GM12878 (cell line): ENCODE results near the gene EIF2AK2.

DNA sequence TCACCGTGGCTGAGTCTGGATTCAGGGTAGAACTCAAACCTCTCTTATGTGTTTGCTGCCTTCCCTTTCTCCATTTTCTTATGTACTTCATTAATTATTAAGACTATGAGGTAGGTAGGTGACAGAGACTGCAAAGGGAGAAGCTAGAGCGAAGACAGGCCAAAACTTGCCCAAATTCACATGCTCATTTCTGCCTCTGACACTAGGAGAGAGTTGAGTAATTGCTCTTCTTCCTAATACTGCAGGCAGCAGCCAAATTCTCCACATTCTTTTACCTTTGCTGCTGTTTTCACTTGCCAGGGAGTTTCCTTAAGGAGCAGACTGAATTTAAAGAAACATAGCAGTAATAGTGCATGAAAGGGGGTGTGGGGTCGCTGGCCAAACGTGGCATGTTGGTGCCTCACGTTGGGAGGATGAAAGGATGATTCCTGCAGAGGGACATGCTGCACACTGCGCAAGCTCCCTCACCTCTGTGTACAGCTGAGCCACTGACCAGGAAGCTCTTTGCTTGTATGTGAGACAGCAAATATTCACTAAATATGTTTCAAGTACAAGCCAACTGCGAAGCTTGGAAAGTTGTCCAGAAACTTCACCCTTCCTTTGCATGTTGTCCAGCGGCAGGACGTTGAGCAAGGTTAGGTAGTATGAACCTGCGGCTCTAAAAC is 12.4 kb downstream of the CRIM1 start:
- RAMPAGE, long total RNA = no peak
- RRBS, 2 experiments = no CpG with 5 or more reads among the region's 10 CpGs
CAGE:
- cytosol, long polyA minus RNA = no peak
- cytosol, long polyA plus RNA = no peak
- long polyA plus RNA = no peak
- nucleolus, long total RNA = no peak
- nucleus, long polyA plus RNA = no peak
- nucleus, long total RNA = no peak

DNA sequence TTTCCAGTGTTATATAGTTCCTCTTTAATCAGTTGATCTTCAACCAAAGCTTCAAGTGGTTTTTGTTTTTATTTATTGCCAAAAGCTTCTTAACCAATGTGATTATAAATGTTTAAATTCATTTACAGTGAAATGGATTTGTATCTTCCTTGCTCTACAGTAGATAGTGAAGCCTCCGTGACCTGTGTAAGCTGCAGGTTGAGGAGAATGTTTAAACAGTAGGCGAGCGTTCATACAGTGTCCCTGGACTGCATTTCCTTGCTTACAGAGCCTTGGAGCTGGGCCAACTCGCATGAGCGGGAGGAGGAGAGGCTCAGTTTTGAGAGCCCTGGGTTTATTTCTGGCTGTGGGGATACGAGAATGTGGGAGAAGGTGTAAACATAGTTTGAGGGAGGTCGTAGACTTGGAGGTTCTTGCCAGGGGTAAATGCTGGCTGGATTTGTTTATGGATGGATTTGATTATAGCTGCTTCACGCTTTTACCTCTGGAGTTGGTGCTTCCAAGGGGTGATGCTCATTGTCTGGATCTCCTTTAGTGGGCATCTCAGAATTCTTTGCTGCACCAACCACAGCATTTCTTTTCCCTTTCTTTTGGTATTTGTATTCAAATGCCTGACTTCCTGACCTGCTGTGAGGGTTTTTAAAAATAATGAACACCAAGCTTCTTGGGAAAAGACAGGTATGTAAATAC is 20.7 kb downstream of the CRIM1 start:
- RAMPAGE, long total RNA = no peak
- RRBS, 2 experiments = no CpG with 5 or more reads among the region's 8 CpGs
CAGE:
- cytosol, long polyA minus RNA = no peak
- cytosol, long polyA plus RNA = no peak
- long polyA plus RNA = no peak
- nucleolus, long total RNA = no peak
- nucleus, long polyA plus RNA = no peak
- nucleus, long total RNA = no peak

- RAMPAGE, long total RNA = no peak
- RRBS, 2 experiments = no CpG with 5 or more reads among the region's 8 CpGs
CAGE:
- cytosol, long polyA minus RNA = no peak
- cytosol, long polyA plus RNA = no peak
- long polyA plus RNA = no peak
- nucleolus, long total RNA = no peak
- nucleus, long polyA plus RNA = no peak
- nucleus, long total RNA = no peak
These were observed 107.9 kb downstream of the CRIM1 start for GRCh38 chr2:36463508-36463896.

GRCh38 chr2:36548063-36548893 is 49.7 kb downstream of the FEZ2 start:
- RAMPAGE, long total RNA = no peak
- RRBS, 2 experiments = no CpG with 5 or more reads among the region's 4 CpGs
CAGE:
- cytosol, long polyA minus RNA = no peak
- cytosol, long polyA plus RNA = no peak
- long polyA plus RNA = no peak
- nucleolus, long total RNA = no peak
- nucleus, long polyA plus RNA = no peak
- nucleus, long total RNA = no peak

DNA sequence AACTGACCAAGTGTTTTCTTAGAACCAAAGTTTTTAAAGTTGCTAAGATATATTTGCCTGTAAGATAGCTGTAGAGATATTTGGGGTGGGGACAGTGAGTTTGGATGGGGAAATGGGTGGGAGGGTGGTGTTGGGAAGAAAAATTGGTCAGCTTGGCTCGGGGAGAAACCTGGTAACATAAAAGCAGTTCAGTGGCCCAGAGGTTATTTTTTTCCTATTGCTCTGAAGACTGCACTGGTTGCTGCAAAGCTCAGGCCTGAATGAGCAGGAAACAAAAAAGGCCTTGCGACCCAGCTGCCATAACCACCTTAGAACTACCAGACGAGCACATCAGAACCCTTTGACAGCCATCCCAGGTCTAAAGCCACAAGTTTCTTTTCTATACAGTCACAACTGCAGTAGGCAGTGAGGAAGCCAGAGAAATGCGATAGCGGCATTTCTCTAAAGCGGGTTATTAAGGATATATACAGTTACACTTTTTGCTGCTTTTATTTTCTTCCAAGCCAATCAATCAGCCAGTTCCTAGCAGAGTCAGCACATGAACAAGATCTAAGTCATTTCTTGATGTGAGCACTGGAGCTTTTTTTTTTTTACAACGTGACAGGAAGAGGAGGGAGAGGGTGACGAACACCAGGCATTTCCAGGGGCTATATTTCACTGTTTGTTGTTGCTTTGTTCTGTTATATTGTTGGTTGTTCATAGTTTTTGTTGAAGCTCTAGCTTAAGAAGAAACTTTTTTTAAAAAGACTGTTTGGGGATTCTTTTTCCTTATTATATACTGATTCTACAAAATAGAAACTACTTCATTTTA is 48.9 kb downstream of the FEZ2 start:
- RAMPAGE, long total RNA = no peak
- RRBS, 2 experiments = no CpG with 5 or more reads among the region's 8 CpGs
CAGE:
- cytosol, long polyA minus RNA = no peak
- cytosol, long polyA plus RNA = no peak
- long polyA plus RNA = no peak
- nucleolus, long total RNA = no peak
- nucleus, long polyA plus RNA = no peak
- nucleus, long total RNA = no peak

DNA sequence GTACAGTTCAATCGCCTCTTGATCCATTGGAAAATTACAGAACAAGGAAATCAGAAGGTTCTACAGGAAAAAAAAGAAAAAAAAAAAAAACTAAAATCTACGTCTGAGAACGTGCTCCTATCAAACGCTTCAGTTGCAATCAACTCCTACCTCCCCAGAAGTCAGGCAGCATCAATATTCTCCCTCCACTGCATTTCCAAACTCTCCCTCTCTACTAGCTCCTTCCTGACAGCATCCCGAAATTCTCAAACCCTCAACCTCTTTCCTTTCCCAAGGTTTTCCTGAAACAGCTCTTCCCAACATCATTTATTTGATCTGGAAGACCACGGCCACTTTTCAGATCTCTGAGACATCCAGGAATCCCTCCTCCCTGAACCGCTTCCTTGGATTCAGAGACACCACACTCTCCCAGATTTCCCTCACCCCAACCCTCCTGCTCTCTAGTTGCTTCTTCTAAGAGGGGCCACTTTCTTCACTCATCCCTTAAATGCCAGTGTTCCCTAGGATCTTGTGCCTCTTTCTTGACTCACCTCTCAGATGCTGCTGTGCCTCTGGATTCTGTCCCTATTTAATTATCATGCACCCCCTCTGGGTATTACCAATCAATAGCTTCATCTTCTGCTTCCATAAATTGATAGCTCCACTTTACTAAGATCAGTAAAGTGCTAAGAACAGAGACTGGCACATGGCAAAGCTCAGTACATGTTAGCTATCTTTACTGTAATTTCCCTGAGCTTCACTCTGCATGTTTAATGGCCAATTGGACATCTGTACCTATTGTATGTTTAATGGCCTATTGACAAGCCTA is 34.3 kb downstream of the FEZ2 start:
- RAMPAGE, long total RNA = no peak
- RRBS, 2 experiments = no CpG with 5 or more reads among the region's 7 CpGs
CAGE:
- cytosol, long polyA minus RNA = no peak
- cytosol, long polyA plus RNA = no peak
- long polyA plus RNA = no peak
- nucleolus, long total RNA = no peak
- nucleus, long polyA plus RNA = no peak
- nucleus, long total RNA = no peak

DNA sequence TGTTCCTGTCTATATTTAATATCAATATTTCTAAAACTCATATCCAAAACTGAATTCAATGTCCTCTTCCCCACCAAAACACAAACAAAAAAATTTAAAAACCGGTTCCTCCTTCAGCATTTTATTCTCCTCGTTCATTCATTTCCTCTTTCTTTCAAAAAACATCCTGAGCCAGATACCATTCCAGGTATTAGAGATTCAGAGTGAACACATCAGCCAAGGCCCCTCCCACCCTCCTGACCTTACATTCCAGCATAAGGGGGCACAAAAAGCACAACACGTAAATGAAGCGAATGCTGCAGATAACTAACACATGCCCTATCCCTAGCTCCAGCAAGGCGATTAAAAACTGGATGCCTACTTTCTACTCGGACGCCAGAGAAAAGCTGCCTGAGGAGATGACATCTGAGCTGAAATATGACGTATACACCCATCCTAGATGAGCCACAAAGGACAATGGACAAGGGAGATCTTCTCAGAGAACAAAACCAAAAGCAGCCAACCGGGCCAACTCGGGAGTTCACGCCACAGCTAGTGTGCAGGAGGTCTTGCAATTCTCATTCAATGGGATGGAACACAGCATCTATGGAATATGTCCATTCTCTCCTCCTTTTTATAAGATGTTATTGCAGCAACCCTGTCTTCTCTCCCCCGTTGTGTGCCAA is 33.6 kb downstream of the FEZ2 start:
- RAMPAGE, long total RNA = no peak
- RRBS, 2 experiments = no CpG with 5 or more reads among the region's 12 CpGs
CAGE:
- cytosol, long polyA minus RNA = no peak
- cytosol, long polyA plus RNA = no peak
- long polyA plus RNA = no peak
- nucleolus, long total RNA = no peak
- nucleus, long polyA plus RNA = no peak
- nucleus, long total RNA = no peak

- RAMPAGE, long total RNA = no peak
- RRBS, 2 experiments = no CpG with 5 or more reads among the region's 6 CpGs
CAGE:
- cytosol, long polyA minus RNA = no peak
- cytosol, long polyA plus RNA = no peak
- long polyA plus RNA = no peak
- nucleolus, long total RNA = no peak
- nucleus, long polyA plus RNA = no peak
- nucleus, long total RNA = no peak
These were observed 29.3 kb downstream of the FEZ2 start for GRCh38 chr2:36568493-36569263.

DNA sequence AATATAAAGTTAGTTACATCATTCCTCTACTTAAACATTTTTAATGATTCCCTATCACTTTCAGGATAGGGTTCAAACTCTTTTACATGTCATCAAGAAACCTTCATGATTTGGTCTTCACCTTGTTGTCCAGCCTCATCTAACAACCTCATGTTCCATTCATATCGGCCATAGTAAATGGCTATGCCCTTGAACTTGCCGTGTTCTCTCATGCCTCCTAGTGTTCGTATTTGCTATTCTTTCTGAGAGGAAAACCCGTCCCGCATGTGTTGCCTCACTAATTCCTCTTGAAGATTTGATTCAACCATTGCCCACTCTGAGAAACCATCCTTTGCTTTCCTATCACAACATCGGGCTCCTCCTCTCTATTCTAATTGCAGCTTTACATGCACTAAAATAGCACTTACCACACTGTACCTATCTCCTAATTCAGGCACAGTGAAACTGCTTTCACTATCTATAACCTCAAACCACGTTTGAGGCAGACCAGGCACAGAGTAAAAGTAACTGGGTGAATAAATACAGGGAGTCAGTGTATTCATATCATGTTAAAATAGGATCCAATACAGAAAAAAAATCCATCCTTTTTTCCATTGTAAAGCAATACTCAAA is 38.8 kb upstream of the STRN start:
- RAMPAGE, long total RNA = no peak
- RRBS, 2 experiments = no CpG with 5 or more reads among the region's 7 CpGs
CAGE:
- cytosol, long polyA minus RNA = no peak
- cytosol, long polyA plus RNA = no peak
- long polyA plus RNA = no peak
- nucleolus, long total RNA = no peak
- nucleus, long polyA plus RNA = no peak
- nucleus, long total RNA = no peak

DNA sequence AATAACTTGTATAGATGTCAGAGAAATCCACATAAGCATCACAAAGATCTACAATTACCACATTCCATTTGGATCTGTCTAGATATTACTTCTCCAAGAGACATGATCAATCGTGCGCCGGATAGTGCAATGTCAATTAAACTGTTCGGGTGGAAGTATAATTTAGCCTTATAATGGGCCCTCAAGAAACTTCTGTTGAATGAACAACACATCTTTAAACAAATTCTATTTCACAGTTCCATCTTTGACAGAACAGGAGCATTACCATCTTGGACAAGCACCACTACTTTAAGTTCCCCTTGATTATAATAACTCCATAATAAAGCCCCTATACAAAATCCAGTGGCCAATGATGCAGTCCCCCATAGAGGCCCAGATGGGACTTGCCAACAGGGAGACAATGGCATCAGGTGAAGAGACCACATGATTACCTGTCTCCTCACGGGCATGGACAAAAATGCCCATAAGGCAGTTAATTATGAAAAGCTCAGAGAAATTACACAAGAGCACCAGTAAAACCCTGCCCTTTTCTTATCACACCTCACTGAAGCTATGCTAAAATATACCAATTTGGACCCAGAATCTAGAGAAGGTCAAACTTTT is 28.3 kb downstream of the EIF2AK2 start:
- RAMPAGE, long total RNA = no peak
- RRBS, 2 experiments = no CpG with 5 or more reads among the region's 5 CpGs
CAGE:
- cytosol, long polyA minus RNA = no peak
- cytosol, long polyA plus RNA = no peak
- long polyA plus RNA = no peak
- nucleolus, long total RNA = no peak
- nucleus, long polyA plus RNA = no peak
- nucleus, long total RNA = no peak

DNA sequence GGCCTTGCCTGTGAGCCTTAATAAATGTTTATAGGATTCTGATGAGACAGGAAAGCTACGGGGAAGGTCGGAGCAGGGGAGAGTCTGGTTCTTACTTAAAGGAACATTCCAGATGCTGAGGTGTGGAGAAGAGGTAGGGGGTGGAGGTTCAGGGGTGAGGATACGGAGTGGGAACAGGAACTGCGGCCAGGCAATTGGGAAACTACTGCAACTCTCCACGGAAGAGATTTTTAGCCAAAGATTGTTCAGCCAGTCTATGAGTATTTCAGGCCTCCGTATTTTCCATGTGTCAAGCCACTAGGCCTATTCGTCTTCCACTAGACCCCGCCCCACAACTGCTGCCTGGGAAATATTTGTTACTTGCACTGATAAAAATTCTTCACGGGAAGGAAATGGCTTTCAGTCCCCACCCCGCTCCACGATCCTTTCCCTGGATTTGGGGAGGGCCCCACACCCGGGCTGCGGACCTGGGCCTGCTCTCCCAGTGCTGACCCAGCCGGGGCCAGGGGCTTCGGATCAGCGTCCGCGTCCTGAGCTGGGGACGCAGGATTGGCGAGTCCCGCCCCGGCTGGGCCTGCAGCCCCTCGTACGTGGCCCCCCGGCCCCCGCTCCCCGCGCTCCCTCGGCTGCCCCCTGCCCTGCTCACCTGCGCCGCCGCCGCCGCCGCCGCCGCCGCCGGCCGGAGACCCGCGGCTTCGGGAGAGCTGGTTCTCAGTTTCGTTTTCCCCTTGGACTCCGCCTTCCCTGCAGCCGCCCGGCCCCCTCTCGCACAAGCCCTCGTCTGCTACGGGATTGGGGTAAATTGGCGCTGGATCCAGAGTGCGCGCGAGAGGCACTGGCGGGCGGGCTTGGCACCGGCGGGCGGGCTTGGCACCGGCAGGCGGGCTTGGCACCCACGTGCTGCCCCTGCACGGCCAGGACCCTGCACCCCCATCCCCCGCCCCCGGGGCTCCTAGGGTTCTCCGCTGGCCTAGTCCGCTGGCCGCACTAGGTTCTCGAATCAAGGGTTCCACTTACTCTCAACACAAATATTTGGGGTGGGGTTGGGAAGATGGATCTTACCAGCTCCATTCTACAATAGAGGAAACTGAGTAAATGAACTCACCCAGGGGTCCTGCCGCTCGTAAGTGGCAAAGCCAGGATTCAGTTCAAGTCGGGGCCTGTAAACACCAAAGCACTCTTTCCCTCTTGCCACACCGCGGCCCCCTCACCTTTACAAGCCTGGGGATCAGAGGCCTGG is at the start of gene EIF2AK2:
TSS of gene EIF2AK2 (minus strand) at position 719 of the 1,240 bp plus-strand sequence.
- RAMPAGE, long total RNA = start-site peak on the minus strand centred at position 686 of the sequence, 42 bp wide, 737 and 1,273 reads in 2 replicates
- RRBS, 2 experiments = 1 to 2% methylated on average over 24 to 33 of the region's 74 CpGs
CAGE:
- cytosol, long polyA minus RNA = start-site peak on the minus strand centred at position 708 of the sequence, 36 bp wide, 61 reads
- cytosol, long polyA plus RNA = start-site peak on the minus strand centred at position 680 of the sequence, 45 bp wide, 442 and 588 reads in 2 replicates
- long polyA plus RNA = start-site peak on the minus strand centred at position 656 of the sequence, 14 bp wide, 34 and 21 reads in 2 replicates
- nucleolus, long total RNA = no peak
- nucleus, long polyA plus RNA = start-site peak on the minus strand centred at position 671 of the sequence, 37 bp wide, 37 and 161 reads in 2 replicates
- nucleus, long total RNA = no peak

DNA sequence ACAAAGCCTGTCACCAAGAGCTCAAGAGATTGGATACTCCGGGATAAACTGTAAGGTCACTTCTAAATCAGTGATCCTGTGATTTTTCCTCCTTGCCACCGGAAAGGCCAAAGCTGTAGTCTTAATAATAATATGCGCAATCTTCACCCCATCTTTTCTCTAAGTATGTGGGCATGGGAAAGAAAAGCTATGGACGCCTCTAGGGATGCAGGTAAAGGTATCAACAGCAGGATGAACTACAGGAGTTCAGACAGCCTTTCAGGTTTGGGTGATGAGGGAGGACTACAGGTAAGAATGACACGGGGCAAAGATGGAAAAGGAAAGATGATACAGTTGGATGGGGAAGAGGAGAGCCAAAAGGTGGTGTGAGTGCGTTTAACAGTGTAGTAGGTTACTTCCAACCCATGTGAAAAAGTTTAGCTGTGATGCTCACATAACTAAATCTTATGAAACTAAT is 33.4 kb downstream of the NDUFAF7 start:
- RAMPAGE, long total RNA = no peak
- RRBS, 2 experiments = 100% methylated on average over 1 of the region's 6 CpGs; no CpG with 5 or more reads in 1 of the 2 experiments
CAGE:
- cytosol, long polyA minus RNA = no peak
- cytosol, long polyA plus RNA = no peak
- long polyA plus RNA = no peak
- nucleolus, long total RNA = no peak
- nucleus, long polyA plus RNA = no peak
- nucleus, long total RNA = no peak

- RAMPAGE, long total RNA = no peak
- RRBS, 2 experiments = no CpG with 5 or more reads among the region's 2 CpGs
CAGE:
- cytosol, long polyA minus RNA = no peak
- cytosol, long polyA plus RNA = no peak
- long polyA plus RNA = no peak
- nucleolus, long total RNA = no peak
- nucleus, long polyA plus RNA = no peak
- nucleus, long total RNA = no peak
These were observed 1.7 kb upstream of the PRKD3 start for GRCh38 chr2:37326356-37326695.

DNA sequence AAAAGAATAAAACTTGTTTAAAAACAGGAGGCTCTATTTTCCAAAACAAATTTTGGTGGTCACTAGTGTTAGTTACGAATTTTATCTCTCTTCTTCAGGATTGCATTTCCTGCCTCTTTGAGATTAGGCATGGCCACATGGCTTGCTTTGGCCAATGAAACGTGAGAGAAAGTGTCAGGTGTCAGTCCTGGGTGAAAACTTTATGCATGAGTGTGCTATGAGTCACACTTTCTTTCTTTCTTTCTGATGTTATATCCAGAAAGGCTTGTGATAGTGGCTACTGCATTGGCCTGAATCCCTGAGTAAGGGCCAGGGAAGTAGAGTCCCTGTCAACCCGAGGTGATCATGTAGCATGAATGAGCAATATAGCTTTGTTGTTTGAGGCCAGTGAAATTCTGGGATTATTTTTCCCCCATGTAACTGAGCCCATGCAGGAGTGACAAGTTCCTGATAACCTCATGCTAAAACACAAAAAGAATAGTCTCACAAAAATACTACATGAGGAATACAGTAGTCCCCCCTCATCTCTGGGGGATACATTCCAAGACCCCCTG is 109.7 kb downstream of the CDC42EP3 start:
- RAMPAGE, long total RNA = no peak
- RRBS, 2 experiments = no CpG with 5 or more reads among the region's 3 CpGs
CAGE:
- cytosol, long polyA minus RNA = no peak
- cytosol, long polyA plus RNA = no peak
- long polyA plus RNA = no peak
- nucleolus, long total RNA = no peak
- nucleus, long polyA plus RNA = no peak
- nucleus, long total RNA = no peak

DNA sequence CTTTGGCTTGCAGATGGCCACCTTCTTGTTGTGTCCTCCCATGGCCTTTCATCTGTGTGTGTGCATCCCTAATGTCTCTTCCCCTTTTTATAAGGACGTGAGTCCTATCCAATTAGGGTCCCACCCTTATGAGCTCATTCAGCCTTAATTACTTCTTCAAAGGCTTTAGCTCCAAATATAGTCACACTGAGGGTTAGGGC is 34.3 kb downstream of the CDC42EP3 start:
- RAMPAGE, long total RNA = no peak
- RRBS, 2 experiments = no CpG with 5 or more reads among the region's 1 CpG
CAGE:
- cytosol, long polyA minus RNA = no peak
- cytosol, long polyA plus RNA = no peak
- long polyA plus RNA = no peak
- nucleolus, long total RNA = no peak
- nucleus, long polyA plus RNA = no peak
- nucleus, long total RNA = no peak

DNA sequence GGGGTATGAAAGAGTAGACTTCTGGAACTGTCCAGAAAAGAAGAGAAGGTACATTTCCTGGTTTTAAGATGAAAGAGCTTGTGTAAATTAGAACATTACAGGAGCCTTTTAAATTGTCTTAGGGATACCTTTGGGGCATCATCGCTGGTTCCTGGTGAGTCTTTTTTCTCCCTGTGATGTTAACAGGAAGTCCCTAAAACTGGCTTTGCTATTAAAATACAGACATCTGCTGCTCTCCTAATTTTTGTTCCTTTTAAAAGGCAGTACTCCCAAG is 1.5 kb downstream of the CDC42EP3 start:
- RAMPAGE, long total RNA = no peak
- RRBS, 2 experiments = no CpG with 5 or more reads among the region's 1 CpG
CAGE:
- cytosol, long polyA minus RNA = no peak
- cytosol, long polyA plus RNA = no peak
- long polyA plus RNA = no peak
- nucleolus, long total RNA = no peak
- nucleus, long polyA plus RNA = no peak
- nucleus, long total RNA = no peak

DNA sequence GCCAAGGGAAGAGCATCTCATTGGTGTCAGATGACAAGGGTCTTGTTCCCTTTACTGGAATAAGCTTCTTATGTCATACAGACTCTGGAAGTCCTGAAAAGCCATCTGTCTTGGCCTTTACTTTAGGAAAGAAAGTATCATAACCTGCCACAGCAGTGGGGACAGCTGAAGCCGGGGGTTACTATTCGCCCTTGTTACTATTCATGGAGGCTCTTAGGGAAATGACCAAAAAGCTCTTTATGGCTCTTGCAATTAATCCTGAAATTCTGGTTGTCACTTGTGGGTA is 96.8 kb upstream of the RMDN2 start:
- RAMPAGE, long total RNA = no peak
- RRBS, 2 experiments = no CpG with 5 or more reads among the region's 2 CpGs
CAGE:
- cytosol, long polyA minus RNA = no peak
- cytosol, long polyA plus RNA = no peak
- long polyA plus RNA = no peak
- nucleolus, long total RNA = no peak
- nucleus, long polyA plus RNA = no peak
- nucleus, long total RNA = no peak

DNA sequence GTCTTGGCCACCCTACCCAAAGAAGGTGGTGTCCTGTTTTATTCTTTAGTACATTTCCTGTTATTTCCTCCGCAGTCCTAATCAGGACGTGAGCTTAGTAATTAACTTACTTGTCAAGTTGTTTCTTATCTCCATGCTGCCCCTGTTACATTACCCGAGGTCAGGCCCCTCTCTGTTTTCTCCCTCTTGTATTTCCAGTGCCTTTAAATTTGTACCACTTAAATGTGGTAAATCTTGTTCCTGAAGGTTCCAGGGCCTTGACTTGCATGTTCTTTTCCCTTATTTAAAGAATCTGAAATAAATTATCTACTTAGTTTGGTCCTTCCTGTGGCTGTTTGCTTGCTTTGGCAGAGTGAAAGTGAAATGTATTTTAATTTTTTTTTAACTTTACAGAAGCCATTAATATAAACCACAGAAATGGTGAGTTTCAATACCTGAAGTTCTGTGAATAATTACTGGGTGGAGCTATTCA is 73.5 kb upstream of the RMDN2 start:
- RAMPAGE, long total RNA = no peak
- RRBS, 2 experiments = no CpG with 5 or more reads among the region's 3 CpGs
CAGE:
- cytosol, long polyA minus RNA = no peak
- cytosol, long polyA plus RNA = no peak
- long polyA plus RNA = no peak
- nucleolus, long total RNA = no peak
- nucleus, long polyA plus RNA = no peak
- nucleus, long total RNA = no peak

- RAMPAGE, long total RNA = no peak
- RRBS, 2 experiments = no CpG with 5 or more reads among the region's 17 CpGs
CAGE:
- cytosol, long polyA minus RNA = no peak
- cytosol, long polyA plus RNA = no peak
- long polyA plus RNA = no peak
- nucleolus, long total RNA = no peak
- nucleus, long polyA plus RNA = no peak
- nucleus, long total RNA = no peak
These were observed 69.7 kb upstream of the RMDN2 start for GRCh38 chr2:37855173-37856078.

DNA sequence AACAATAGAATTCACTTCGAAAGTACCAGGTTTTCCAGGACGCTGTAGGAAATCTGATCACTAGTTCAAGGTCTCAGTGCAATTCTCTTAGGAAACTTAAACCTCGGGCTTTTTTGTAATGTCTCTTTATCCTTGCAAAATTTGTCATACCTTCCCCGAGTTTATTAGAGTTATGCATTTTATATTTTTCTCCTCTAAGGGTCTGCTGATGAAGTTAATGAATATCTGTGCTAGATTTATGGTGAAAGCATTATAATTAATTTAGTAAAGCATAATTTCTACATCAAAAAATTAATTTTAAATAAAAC is 869 bp downstream of the RMDN2 start:
- RAMPAGE, long total RNA = no peak
- RRBS, 2 experiments = no CpG with 5 or more reads among the region's 4 CpGs
CAGE:
- cytosol, long polyA minus RNA = no peak
- cytosol, long polyA plus RNA = no peak
- long polyA plus RNA = no peak
- nucleolus, long total RNA = no peak
- nucleus, long polyA plus RNA = no peak
- nucleus, long total RNA = no peak